Melanocyte of skin (primary cell): ENCODE results near the genes IFT80 and TRIM59.

DNA sequence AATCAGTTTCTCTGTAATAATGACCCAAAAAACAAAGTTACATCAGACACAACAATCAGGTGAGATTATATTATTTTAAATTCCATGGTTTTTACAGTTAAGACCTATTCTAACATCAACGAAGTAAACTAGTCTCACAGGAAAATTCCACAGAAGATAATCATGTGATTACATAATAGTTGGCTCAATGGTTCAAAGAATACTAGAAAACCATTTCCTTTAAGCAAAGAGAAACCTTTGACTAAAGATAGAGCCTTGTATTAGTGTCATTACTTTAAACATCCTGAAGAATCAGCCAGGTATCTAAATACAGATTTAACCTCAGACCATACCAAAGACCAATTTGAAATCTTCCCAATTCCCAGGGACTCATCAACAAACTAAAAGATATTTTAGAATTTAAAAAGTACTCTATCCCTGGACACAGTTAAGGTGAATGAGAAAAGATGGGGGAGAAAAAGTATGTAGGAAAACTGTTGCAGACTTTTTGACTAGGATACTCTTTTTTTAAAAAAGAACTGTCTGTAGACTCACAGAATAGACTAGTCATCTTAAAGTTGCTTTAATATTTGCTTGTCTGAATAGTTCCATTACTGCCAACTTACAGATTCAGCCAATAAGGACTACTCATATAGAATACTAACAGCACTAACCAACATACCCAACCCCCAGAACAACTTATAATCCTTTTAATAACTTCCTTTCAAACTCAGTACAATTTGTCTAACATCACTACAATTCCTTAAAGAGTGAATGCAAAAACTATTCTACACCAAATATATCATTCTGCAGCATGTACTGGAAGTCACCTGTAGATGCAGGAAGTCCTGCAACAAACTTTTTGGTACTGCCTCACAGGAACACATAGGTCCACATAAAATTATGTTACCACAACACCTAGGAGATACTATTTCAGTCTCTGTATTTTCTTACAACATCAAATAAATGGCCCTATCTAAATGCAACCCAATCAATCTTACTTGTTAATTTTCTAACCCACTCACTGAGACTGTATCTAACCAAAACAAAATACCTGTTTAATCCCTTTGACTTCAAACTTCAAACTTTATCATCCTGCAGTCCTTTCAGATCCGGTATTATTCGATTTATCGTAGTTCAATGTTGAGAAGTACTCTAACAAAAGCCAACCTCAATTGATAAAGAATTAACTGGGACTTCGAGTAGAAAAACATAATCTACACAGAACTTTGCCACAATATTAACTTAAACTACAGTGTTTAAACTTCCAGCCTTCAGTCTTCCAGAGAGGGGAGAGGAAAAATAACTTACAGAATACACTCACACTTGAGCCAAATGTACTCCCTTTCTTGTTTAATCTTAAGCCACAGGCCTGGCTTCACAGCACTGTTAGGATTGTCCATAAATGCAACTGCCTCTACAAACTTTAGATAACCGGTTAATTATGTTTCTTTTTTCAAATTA, 2.2 kb downstream of the CCNL1 start:
- CAGE, long polyA plus RNA, 2 experiments = no peak in any of the 2 experiments

DNA sequence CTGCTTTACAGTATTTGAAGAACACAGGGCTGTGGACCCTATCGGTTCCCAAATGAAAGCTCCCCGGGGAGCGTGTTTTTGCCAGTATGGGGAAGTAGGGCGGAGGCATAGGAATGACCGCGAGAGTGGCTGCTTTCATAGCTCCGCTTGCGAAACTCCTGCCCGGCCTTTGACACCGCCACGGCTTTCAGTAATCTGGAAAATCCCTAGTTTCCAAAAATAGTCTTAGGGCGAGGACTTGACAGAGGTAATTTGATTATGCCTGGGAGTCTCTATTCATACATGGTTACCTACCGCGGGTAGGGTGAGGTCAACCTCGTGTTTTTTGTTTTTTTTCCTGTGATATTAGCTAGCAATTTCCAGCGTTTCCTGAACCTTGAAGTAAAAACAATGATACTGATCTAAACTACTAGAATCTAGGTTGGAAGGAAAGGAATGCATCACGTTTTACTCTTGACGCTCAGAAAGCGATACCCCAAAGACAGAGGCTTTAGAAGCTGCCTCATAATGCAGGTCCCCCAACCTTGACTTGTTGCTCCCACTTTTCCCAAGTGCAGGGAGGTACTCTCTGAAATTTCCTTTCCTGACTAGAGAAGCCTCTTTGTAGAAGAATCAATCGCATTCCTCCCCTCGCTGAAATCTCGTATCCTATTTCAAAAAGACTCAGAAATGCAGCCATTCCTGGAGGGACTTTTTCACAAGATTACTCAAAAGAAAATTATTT, 867 bp upstream of the CCNL1 start:
- CAGE, long polyA plus RNA, 2 experiments = no peak in any of the 2 experiments

DNA sequence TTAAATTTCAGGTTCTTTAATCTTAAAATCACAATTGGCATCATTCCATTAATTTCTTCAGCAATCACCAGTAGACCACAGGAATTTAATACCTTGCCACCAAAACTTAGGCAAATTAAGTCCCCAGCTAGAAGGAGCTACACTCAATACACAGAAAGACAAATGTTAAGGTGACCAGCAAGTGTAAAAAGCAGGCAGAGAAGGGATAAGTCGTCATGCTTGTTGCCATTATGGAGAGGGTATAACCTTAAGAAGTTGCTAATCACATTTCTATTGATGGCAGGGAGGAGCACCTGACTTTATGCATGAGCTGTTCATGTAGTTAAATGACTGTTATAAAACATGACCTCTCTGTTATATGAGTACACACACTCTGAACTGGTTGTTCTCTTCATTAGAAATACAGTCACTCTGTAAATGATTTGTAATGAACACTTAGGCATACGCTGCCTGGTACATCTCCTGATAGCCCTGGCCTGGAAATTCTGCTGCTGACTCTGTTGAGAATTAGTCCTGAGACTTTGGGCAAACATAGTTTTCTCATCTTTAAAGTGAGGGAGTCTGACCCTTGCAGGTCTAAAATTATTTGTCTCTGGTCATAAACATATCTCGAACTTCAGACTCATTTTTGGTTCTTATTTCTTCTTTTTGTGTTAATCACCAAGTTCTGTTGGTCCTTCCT, 6.7 kb upstream of the CCNL1 start:
- CAGE, long polyA plus RNA, 2 experiments = no peak in any of the 2 experiments

DNA sequence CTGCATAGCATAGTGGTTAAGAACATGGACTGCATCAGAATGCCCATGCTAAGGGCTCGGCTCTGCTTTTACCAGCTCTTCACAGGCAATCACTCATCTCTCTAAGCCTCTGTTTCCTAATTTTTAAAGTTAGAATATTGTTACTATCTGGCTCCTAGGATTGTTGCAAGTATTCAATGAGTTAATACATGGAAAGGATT, 23.7 kb downstream of the VEPH1 start:
- CAGE, long polyA plus RNA, 2 experiments = no peak in any of the 2 experiments

GRCh38 chr3:158731593-158731970, 675 bp downstream of the RARRES1 start:
- CAGE, long polyA plus RNA, 2 experiments = no peak in any of the 2 experiments

DNA sequence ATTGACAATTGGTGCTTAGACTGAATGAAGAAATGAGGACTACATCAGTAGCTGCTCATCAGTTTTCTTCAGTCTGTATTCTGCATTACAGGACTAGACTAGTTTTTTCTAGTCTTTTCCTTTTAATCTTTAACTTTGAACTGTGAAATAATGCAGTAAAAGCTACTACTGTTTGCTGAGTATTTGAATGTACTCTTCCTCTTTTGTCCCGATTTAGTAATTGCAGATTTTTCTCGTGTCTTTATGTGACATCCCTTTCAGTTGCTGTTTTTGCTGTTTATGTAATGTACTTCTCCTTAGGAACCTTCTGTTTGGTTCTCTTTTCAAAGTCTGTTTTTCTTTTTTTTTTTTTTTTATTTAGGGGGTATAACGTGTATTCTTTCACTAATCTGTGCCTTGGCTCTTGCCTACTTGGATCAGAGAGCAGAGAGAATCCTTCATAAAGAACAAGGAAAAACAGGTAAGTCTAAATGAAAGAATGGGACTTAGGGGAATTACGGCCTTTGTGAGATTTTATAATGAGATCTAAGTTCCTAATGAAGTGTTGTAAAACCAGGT, 17.5 kb downstream of the MFSD1 start:
- CAGE, long polyA plus RNA, 2 experiments = no peak in any of the 2 experiments

DNA sequence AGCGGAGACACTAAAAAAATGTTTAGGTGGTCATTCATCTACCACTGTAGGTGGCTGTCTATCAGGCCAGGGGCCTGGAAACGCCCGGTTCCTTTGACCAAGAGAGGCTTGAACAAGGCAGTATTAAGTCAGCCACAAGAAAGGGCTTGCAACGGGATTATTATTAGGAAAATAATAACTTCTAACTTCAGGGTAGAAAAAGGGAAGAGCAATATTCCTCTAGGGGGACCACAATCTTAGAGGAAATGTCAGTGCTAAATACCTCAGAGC, 113.4 kb downstream of the MFSD1 start:
- CAGE, long polyA plus RNA, 2 experiments = no peak in any of the 2 experiments

- CAGE, long polyA plus RNA, 2 experiments = no peak in any of the 2 experiments
These were observed 430.1 kb upstream of the C3orf80 start for GRCh38 chr3:159794879-159795777.

DNA sequence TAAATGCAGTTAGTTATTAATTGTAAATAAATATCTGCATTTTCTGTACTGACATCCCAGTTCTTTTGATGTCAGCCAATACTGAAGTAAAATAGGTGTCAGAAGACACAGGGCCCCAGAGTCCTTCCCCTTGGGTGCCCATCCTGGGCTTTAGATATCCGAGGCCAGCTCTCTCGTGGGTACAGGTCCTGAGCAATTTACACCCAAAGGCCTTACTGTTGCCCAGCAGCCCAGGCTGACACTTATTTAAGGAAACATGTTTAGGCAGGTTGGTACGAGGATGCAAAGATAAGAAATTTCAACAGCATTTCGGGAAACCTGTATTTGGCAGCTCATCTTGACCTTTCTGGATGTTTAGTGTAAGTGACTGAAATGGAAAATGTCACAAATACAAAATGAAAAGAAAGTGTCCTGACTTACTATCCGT, 366.6 kb upstream of the C3orf80 start:
- CAGE, long polyA plus RNA, 2 experiments = no peak in any of the 2 experiments

- CAGE, long polyA plus RNA, 2 experiments = no peak in any of the 2 experiments
These were observed 118.0 kb upstream of the C3orf80 start for GRCh38 chr3:160107232-160107513.

DNA sequence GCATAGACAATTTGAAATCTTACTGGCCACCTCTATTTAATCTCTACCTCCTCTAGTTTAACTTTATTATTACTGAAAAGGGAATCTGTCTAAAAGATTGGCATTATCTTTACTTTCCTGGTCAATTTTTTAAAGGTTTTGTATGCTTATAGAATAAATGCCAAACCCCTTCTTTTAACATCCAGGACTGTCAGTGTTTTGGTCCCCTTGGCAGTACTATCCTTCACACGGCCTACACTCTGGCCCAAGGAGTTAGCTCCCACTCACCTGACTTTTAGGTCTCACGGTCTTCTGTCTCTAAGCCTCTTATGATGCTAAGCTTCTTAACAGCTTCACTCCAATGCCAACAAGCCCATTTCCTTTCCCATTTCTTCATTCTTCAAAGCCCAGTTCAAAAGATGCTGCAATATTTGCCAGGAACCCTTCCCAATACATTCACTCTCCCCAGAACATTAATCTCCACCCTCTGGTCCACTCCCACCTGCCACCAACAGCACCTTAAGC, 28.1 kb downstream of the IFT80 start:
- CAGE, long polyA plus RNA, 2 experiments = no peak in any of the 2 experiments

DNA sequence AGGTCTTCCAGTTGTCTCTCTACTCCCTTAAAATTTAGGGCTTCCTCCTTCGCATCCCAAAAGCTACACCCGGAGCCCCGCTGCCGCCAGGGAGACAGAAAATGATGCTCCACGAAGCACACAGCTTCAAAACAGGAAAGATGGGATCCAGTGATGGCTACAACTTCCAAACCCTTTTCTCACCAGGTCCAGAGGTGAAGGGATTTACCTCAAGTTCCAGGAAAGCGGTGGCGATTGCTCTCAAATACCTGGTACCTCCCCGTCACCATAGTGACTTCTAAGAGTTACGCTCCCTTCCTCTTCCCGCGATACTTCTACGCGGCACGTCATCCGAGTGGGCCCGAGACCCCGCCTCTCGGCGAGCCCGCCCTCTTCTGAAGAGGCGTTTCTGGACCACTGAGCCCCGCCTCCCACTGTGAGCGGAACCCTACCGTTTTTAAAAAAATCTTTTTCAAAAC, at the start of gene IFT80:
Gene IFT80, minus strand, starts transcription at position 288 of the 458 bp plus-strand sequence.
- CAGE, long polyA plus RNA, 2 experiments = no peak in any of the 2 experiments

- CAGE, long polyA plus RNA, 2 experiments = no peak in any of the 2 experiments
These were observed 14.7 kb downstream of the SMC4 start for GRCh38 chr3:160413901-160414764.

GRCh38 chr3:160449409-160450268, at the start of gene TRIM59:
TRIM59 (minus strand) TSS chr3:160449786.
- CAGE, long polyA plus RNA, 2 experiments = no peak in any of the 2 experiments

- CAGE, long polyA plus RNA, 2 experiments = no peak in any of the 2 experiments
These were observed 10.3 kb upstream of the TRIM59 start for GRCh38 chr3:160459870-160460275.

GRCh38 chr3:160513914-160514423, 51.4 kb downstream of the KPNA4 start:
- CAGE, long polyA plus RNA, 2 experiments = no peak in any of the 2 experiments

DNA sequence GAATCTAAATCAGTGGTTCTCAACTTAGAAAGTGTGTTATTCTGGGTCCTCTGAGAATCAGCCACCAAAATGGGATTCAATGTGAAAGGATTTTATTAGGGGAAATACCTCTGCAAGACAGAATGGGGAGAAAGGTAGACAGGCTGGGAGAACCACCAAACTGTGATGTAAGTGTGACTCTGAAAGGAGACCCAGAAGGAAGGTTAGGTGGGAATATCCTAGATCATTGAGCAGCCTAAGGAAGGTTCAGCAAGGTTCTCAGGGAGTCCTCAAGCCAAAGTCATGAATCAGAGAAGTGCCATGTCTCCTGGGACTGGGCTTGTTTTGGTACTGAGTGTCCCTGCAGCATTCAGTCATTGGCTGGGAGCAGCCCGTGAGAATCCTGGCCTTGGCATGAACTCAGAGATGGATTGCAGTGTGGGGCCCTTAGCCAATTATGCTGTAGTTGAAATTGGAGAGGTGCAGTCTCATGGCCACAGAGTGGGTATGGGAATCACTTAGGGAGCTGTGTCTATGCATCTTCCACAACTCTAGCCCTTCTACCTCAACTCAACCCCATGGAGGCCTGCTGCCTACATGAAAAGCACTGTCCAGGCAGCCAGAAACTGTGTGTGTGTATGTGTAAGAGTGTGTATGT, 17.0 kb upstream of the PPM1L start:
- CAGE, long polyA plus RNA, 2 experiments = no peak in any of the 2 experiments

- CAGE, long polyA plus RNA, 2 experiments = no peak in any of the 2 experiments
These were observed 41.0 kb downstream of the PPM1L start for GRCh38 chr3:160796771-160797694.

- CAGE, long polyA plus RNA, 2 experiments = no peak in any of the 2 experiments
These were observed 48.8 kb downstream of the PPM1L start for GRCh38 chr3:160804770-160805387.

- CAGE, long polyA plus RNA, 2 experiments = no peak in any of the 2 experiments
These were observed 7.9 kb downstream of the NMD3 start for GRCh38 chr3:161229000-161229483.